Metastatic Liver Carcinoma in the Lung (tissue), 2 donors: ENCODE measurements around a stretch of chr1.

- PRO-cap, 2 experiments = no peak in any of the 2 experiments
These were observed 32.8 kb downstream of the ARHGEF10L start for GRCh38 chr1:17572113-17572859.

DNA sequence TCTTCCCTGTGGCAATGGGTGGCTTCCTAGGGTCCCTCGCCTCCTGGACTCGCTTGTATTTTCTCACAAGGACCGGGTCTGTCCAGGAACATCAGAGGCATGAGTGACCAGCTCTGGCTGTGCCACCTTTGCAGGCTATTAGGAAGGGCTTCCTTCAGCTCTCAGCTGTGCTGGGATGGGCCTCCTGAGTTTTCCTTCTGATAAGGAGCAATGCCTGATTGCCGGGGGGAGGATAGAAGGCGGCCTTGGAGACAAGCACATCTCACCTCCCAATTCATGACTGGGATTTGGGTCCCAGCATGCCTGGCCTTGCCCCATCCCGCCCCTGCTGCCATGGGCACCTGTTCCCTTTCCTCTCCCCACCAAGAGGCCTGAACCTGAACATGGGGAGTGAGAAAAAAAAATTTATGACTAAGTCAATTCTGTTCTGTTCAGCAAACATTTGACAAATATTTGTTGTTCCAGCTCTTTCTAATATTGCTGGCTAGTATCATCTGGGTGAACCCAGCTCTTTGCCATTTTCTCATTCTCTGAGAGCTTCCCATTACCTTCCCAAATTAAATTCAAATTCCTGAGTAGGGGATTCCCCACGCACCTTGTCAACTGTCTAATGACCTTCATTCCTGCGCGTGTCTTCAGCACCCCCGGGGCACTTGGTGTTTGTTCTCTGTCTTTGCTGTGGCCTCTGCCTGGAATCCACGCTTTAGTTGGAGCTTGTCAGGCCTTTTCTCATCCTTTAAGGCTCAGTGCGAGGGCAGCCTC, 42.6 kb downstream of the ARHGEF10L start:
- PRO-cap, 2 experiments = peak in 1 of 2 experiments; most common plus-strand start position 670 of the sequence (in 1); most common minus-strand start position 395 of the sequence (in 1)

GRCh38 chr1:17584082-17584839, 44.8 kb downstream of the ARHGEF10L start:
- PRO-cap, 2 experiments = no peak in any of the 2 experiments

- PRO-cap, 2 experiments = no peak in any of the 2 experiments
These were observed 91.0 kb upstream of the ACTL8 start for GRCh38 chr1:17663990-17664611.

DNA sequence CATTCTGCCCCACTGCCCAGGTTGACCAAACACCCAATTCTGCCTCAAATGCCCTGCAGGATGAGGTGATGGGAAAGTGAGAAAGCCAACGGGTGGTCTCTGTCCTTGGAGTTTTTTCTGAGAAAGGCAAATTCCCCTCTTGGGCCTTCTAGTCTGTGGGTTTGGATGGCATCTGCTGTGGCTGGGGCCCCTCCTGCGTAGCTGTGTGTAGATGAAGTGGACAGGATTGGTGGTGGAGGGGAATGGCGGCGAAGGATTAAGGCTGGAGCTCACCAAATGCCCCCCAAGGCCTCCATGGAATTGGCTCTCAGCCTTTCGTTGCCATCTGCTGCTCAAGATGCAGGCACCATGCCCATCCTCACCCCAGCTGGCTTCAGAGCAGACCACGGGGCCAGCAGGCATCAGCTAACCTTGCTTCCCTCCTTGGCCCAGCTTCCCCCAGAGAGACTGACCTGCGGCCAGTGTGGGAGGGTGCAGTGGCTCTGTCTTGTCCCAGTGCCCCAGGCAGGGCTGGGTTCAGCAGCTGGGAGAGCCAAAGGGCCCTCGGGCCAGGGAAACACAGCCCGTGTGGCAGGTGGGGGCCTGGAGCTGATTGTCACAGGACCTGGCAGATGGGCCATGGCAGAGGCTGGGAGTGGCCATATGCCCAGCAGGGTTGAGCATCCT, 66.9 kb upstream of the ACTL8 start:
- PRO-cap, 2 experiments = no peak in any of the 2 experiments

DNA sequence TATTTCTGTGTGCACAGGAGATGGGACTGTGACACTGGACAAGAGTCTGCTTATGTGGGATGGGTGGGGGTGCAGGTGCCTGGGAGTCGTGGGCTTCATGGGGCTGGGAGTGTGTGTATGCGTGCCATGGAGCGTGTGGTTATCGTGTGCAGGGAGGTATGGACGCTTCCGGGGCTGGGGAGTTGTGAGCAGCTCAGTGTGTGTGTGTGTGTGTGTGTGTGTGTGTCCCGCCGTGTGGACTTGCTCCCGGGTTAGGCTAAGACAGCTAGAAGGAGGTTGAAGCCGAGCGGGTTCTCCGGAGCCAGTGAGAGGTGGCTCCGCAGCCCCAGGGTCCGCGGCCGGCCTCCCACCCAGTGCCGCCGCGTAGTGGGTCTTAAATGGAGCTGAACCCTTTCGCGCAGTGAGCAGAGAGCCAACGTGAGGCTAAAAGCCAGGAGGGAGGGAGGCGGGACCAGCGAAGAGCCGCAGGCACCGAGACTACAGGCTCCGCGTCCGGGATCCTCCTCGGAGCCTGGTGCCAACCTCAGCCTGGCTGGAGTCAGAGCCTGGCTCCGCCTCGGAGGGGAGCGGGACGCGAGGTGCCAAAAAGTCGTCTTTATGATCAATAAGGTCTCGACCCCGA, 1.3 kb downstream of the IGSF21 start:
- PRO-cap, 2 experiments = no peak in any of the 2 experiments

- PRO-cap, 2 experiments = no peak in any of the 2 experiments
These were observed 3.5 kb downstream of the IGSF21 start for GRCh38 chr1:18110987-18111530.

DNA sequence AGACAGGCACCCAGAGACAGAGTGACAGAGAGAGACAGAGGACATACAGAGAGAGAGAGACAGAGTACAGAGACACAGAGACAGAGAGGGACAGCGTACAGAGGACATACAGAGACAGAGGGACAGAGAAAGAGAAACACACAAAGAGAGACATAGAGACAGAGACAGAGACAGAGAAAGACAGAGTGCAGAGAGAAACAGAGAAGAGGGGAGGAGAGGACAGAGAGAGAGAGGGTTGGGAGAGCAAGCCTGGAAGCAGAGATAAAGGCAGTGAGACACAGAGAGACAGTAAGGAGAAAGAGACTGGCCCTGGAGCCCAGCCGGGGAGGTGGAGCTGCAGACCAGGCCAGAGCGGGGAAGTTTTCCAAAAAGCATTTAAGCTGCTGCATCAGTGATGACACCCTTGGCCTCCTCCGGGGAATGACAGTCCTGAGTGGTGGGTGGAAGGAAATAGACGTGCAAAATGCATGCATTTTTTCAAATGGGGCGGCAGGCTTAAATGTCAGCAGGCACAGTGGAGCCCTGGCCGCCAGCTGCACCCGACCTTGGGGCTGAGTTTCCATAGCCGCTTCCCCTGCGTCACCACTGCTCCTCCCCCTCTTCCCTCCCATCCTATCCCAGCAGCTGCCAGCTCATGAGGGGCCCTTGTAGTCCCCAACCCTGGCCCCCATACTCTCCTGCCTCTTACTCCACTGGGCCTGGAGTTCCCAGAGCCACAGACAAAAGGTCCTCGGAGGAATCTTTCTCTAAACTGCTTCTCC, 95.4 kb upstream of the KLHDC7A start:
- PRO-cap, 2 experiments = no peak in any of the 2 experiments

- PRO-cap, 2 experiments = no peak in any of the 2 experiments
These were observed 1.1 kb downstream of the KLHDC7A start for GRCh38 chr1:18481788-18482287.

DNA sequence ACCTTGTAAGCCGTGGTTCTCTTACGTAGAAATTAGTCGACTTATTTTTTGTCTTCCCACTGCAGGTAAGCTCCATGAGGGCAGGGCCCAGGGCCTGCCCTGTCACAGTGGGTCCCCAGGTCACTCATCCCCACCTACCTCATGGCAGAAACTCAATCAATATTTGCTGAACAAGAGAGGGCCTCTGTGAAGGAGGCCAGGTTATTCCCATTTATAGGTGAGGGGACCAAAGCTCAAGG, 58.4 kb upstream of the PAX7 start:
- PRO-cap, 2 experiments = no peak in any of the 2 experiments

- PRO-cap, 2 experiments = no peak in any of the 2 experiments
These were observed 39.5 kb downstream of the PAX7 start for GRCh38 chr1:18670020-18670737.

DNA sequence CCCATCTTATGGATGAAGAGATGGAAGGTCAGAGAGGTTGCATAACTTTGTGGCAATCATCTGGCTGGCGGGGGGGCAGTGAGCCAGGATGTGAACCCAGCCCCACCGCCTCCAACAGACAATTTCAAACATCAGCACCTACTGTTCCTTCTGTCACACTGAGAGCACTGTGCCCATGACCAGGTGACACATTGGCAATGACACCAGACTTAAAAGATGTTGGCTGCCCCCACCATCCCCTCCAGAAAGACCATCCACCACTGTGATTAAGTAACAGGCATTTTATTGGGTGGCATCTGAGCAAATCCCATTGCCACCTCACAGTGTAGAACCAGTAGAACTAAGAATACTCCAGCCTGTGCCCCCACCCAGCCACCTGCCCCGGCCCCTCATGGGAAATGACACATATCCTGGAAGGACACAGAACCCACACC, 11.7 kb upstream of the TAS1R2 start:
- PRO-cap, 2 experiments = no peak in any of the 2 experiments

DNA sequence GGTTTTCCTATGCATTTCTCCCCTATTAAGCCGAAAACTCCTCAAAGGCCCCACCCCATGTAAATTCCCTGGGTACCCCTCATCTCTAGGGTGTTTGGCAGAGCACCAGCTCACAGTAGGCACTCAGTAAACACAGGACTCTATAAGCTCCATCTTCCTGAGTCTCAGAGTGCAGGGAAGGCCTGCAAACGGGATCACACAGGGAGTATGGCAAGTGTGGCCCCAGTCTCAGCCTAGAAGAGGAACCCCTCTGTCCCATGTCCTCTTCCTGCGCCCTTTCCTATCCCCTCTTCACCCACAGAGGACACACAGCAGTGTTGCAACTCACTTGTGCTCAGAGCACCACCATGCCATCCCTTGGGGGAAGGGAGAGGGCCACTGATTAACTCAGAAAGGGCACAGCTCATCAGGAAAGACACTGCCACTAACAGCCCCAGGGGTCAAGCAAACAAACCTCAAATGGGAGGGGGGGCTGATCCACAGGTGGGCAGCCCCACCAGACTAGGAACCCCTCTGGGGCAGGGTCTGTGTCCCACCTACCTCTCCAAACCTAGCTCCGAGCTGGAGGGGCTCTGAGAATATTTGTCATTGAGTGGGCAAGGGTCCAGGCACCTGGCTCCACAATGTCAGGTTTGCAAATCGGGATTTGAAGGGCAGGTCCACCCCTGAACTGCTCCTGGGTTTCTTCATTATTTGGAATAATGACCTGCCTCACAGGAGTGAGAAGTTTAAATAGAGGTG, 1.2 kb downstream of the ALDH4A1 start:
- PRO-cap, 2 experiments = peak in 1 of 2 experiments; most common plus-strand start position 399 of the sequence (in 1); most common minus-strand start position 292 of the sequence (in 1)

DNA sequence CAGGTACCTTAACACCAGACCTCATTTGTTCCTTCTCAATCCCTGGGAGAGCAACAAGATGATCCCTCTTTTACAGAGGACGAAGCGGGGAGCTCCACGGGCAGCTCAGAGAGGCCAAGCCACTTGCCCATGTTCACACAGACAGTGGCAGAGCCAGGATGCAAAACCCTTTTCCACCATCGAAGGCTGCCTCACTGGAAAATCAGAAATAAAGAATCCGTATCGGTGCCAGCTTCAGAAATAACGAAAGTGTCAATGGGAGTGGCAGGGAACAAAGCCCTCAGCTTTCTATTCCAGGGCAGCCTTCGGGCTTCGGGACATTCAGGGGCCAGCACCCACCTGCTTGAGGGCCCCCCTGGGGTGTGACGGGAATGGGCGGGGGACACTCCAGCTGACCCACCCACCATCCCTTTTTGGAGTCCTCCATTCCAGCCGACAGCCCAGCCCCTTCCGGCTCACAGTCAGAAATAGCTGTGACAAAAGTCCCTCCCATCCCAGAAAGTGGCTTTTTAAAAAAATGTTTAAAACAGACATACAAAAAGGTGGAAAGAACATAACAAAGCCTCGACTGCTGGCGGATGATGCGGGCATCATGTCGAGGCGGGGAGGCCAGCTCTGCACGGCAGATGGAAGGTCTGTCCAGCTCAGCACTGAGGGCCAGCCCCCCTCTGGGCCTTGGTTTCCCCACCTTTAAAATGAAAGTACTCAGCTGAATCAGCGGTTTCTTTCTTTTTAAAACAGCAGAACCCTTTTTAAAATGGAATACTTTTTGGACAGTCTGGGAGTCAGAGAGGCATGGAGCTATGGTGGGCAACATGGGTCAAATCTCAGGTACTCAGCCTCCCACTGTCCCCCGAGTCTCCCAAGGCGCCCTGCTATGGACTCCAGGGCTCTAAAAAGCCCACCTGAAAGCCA, 5.8 kb downstream of the IFFO2 start:
- PRO-cap, 2 experiments = peak in 2 of 2 experiments; most common plus-strand start position 535 of the sequence (in 1); most common minus-strand start position 364 of the sequence (in 2)

DNA sequence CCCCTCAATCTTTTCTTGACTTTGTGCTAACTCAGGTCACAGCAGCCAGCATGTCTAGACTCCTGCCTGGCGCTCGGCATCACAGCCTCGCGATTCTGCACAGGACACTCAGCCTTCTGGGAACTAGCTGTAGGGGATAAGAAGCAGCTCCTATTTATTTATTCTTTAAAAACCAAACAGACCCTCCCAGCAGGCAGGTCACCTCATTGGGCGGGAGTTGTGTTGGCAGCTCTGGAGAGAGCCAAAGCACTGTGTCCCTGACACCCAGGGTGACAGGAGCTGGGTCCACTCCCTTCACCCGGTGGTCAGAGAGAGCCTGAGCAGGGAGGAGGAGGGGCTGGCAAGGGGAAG, 79.5 kb upstream of the IFFO2 start:
- PRO-cap, 2 experiments = no peak in any of the 2 experiments

- PRO-cap, 2 experiments = no peak in any of the 2 experiments
These were observed 120.4 kb upstream of the IFFO2 start for GRCh38 chr1:19076671-19077448.

DNA sequence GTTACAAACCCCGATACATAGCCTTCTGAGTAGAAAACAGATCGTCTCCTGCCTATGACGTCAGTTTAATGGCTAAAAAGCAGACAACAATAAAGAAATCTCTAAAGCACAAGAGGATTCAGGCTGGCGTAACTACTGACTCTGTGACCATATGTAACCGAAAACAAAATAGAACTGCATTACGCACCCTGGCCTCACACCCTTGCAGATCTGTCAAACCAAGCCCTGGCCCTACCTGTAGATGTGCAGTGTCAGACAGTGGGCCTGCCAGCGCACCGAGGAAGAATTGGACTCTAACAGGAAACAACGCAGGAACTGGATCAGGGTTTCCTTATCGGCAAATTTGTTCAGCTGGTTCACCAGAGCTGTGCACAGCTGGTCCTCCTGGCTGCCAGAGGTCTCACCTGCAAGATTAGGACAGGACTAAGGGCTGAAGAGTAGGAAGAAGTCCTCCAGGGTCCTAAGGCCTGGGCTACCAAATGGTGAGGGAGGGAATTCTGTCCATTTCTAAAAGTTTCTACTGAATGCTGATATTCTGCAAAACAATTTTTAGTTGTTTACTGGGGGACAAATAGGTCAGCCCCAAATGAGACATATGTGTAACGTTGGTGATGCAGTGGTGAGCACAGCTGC, 90.0 kb downstream of the UBR4 start:
- PRO-cap, 2 experiments = no peak in any of the 2 experiments

- PRO-cap, 2 experiments = no peak in any of the 2 experiments
These were observed 87.4 kb downstream of the UBR4 start for GRCh38 chr1:19122485-19123208.

GRCh38 chr1:19156672-19157031, 53.4 kb downstream of the UBR4 start:
- PRO-cap, 2 experiments = no peak in any of the 2 experiments

DNA sequence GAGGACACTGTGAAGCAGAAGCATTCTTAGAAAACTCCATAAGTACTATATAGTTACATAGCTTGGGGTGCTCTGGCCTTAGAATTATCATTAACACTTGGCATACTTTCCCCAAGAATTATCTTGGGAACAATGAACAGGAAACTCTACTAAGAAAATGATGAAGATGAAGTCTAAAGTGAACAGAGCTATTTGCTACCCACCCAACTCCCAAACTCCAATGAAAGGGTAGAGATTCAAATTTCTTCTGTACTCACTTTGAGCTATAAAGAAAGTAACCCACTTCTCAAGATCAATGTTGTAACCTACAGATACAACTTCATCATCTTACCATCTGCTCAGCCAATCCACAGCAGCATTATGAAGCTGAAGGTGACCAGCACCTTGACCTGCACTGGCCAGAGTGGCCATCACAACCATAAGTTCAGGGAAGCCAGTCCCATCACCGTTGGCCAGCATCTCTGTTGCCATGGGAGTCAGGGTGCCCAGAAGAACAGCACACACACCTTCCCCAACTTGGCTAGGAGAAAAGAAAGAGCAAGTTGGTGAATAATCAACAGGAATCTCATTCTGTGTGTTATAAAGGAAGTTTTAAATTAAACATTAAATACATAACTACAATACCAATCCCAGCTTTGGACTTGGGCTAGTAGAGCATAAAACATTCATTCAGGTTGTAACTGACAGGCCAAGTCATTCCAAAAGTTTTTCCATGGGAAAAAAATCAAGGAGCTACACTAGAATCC, 46.0 kb downstream of the UBR4 start:
- PRO-cap, 2 experiments = no peak in any of the 2 experiments